ENCODE measurements around the gene LRATD1.

DNA sequence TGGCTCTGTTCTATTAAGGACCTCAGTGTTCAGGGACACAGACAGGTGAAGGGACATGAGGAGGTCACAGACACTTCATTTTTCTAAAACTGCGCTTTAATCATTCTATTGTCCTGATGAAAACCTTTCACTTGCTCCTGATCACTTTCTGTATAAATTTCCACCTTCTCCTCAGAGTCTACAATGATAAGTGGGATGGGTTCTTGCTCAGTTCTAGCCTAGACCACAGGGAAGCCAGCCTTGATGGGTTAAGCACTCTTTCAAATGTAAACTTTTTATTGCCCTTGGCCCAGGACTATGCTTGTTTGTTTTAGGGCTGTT lies 59.5 kb downstream of the TRIB2 start:
- PRO-cap, 2 experiments, result no peak in any of the 2 experiments
- RAMPAGE, long total RNA, 4 experiments, result no peak in any of the 4 experiments

GRCh38 chr2:12824994-12825619 lies 108.4 kb downstream of the TRIB2 start:
- PRO-cap, 2 experiments, result peak in 1 of 2 experiments; most common plus-strand start chr2:12825391 (in 1); most common minus-strand start chr2:12825170 (in 1)
- RAMPAGE, long total RNA, 4 experiments, result no peak in any of the 4 experiments

DNA sequence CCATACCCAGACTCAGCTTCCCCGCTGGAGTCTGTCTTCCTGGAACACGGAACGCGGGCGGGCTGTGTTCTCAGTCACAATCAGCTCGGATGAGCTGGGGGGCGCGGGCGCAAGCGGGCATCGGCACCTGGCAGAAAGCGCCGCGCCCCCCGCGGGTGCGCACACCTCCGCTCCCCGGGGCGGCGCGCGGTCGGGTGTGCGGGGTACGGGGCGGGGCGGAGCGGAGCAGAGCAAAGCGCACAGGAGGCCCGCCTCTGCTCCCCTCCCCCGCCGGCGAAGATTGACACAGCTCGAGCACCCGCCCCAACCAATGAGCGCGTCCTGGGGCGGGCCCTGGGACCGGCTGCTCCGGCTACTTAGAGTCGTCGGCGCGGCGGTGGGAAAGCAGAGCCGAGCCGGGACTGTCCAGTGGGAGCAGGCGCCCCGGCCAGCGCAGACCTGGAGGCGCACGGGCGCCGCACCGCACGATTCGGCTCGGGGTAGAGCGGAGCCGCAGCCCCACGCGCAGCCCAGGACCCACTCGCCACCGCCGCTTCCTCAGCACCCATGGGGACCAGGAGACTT lies at the start of gene LRATD1:
TSS of gene LRATD1 (plus strand) at position 382 of the 564 bp plus-strand sequence.
- PRO-cap, 2 experiments, result peak in 2 of 2 experiments; most common plus-strand start position 387 of the sequence (in 2); most common minus-strand start position 198 of the sequence (in 1)
- RAMPAGE, long total RNA, 4 experiments, result start-site peak on the plus strand in 4 of 4 experiments, centred at positions 375 to 386 of the sequence, 27 to 230 reads per replicate

DNA sequence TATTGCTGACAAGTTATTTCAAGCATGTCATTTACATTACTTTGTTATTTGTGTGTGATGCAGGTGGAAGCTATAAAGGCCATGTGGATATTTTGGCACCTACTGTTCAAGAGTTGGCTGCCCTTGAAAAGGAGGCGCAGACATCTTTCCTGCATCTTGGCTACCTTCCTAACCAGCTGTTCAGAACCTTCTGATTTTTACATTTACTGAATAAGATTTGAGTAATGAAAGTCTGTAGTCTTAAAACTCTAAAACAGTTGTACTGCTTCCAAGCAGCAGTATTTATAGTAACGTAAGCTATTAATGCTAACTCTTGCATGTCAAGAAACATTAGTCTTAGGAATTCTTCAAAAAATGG lies 39.0 kb downstream of the DDX1 start:
- PRO-cap, 2 experiments, result no peak in any of the 2 experiments
- RAMPAGE, long total RNA, 4 experiments, result no peak in any of the 4 experiments

- PRO-cap, 2 experiments, result no peak in any of the 2 experiments
- RAMPAGE, long total RNA, 4 experiments, result no peak in any of the 4 experiments
These were observed 304.7 kb downstream of the MYCN start for GRCh38 chr2:16244959-16245488.

DNA sequence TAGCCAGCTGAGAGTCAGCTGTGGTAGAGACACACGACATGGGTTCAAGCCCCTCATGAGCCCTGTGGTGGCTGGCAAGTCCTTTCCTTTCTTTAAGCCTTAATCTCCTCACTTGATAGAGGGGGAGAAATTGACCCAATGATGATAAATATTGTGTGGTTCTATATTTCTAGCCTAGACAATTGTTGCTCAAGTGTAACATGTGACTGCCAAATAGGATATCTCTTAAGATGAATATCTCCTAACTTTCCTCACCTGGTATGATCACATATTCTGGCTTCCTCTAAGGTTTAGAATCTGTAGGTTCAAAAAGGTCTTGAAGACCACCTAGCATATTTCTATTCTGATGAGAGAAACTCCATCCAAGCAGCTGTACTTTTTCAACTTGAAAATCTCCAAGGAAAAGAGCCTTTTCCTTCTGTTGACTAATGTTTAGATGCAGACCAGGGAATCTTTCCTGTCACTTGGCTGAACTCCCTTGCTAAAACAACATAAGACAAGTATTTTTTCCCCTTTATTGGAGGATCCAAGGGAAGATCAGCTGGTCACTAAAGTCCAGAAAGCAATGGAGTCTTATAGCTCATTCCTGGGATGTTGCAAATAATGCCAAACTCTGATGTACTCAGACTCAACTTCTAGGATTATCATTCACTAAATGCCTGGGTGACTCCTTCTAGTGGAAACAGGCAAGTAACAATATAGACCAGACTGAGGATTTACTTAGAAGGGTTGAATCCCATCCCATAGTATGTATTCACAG lies 114.8 kb downstream of the CYRIA start:
- PRO-cap, 2 experiments, result no peak in any of the 2 experiments
- RAMPAGE, long total RNA, 4 experiments, result no peak in any of the 4 experiments

DNA sequence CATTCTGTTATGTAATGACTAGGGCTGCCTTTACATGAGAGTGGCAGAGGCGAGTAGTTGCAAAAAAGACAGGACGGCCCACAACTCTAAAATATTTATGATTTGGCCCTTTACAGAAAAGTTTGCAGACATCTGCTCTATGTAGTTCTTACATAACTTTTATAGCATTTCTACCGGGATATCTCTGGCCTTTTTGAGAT lies 102.9 kb downstream of the CYRIA start:
- PRO-cap, 2 experiments, result no peak in any of the 2 experiments
- RAMPAGE, long total RNA, 4 experiments, result no peak in any of the 4 experiments

- PRO-cap, 2 experiments, result no peak in any of the 2 experiments
- RAMPAGE, long total RNA, 4 experiments, result no peak in any of the 4 experiments
These were observed 3.1 kb downstream of the CYRIA start for GRCh38 chr2:16662474-16662960.

- PRO-cap, 2 experiments, result no peak in any of the 2 experiments
- RAMPAGE, long total RNA, 4 experiments, result no peak in any of the 4 experiments
These were observed 47.3 kb upstream of the CYRIA start for GRCh38 chr2:16712904-16713440.

- PRO-cap, 2 experiments, result no peak in any of the 2 experiments
- RAMPAGE, long total RNA, 4 experiments, result no peak in any of the 4 experiments
These were observed 97.7 kb upstream of the CYRIA start for GRCh38 chr2:16763309-16763749.

DNA sequence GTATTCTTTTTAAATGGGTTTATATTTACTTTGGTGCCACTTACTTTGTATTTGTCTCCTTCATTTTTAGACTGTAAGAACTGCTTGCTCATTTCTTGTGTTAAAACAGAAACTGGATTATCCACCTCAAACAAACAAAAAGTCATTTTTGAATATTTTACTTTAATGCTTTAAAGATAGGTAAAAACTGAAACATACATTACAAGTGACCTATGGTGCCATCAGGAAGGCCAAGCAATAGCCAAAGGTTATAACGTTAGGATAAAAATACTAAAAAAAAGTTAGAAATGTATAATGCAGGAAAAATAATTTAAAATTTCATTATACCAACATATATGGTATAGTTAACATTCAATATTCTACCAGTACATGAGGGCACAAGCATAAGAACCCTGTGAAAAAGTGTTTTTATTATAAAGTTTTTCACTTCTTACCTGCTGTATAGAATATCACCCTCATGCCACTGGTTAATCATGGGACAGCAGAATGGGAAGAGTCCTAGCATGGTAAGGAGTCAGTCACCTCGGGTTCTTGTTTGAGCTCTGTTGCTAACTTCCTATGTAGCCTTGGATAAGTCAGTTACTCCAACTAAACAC lies 27.2 kb downstream of the SMC6 start:
- PRO-cap, 2 experiments, result no peak in any of the 2 experiments
- RAMPAGE, long total RNA, 4 experiments, result no peak in any of the 4 experiments

GRCh38 chr2:17738124-17738494 lies 15.5 kb downstream of the SMC6 start:
- PRO-cap, 2 experiments, result no peak in any of the 2 experiments
- RAMPAGE, long total RNA, 4 experiments, result no peak in any of the 4 experiments

DNA sequence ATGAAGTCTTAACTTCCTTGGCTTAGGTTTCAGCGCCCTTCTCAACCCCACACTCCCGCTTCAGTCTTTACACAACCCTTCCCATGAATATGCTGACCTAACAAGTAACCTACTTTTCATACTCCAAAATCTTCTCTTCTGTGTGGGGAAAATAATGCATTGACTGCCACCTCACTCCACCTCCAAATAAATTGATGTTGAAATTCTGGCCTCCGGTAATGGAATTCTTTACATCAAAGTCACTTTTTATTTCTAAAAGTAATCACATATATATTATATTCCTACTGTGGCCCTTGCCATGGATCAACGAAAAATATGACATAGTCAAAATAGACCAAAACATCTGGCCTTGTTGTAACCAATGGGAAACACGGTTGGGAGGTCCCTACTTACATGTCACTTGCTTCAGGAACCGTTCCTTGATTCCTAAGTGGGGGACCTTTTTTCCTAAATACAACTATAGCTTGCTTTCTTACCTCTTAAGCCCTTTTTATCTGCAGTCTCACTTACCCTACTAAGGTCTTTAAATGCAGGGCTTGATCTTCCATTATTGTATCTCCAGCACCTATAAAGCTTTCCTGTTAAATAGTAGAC lies 1.0 kb downstream of the GEN1 start:
- PRO-cap, 2 experiments, result no peak in any of the 2 experiments
- RAMPAGE, long total RNA, 4 experiments, result no peak in any of the 4 experiments

DNA sequence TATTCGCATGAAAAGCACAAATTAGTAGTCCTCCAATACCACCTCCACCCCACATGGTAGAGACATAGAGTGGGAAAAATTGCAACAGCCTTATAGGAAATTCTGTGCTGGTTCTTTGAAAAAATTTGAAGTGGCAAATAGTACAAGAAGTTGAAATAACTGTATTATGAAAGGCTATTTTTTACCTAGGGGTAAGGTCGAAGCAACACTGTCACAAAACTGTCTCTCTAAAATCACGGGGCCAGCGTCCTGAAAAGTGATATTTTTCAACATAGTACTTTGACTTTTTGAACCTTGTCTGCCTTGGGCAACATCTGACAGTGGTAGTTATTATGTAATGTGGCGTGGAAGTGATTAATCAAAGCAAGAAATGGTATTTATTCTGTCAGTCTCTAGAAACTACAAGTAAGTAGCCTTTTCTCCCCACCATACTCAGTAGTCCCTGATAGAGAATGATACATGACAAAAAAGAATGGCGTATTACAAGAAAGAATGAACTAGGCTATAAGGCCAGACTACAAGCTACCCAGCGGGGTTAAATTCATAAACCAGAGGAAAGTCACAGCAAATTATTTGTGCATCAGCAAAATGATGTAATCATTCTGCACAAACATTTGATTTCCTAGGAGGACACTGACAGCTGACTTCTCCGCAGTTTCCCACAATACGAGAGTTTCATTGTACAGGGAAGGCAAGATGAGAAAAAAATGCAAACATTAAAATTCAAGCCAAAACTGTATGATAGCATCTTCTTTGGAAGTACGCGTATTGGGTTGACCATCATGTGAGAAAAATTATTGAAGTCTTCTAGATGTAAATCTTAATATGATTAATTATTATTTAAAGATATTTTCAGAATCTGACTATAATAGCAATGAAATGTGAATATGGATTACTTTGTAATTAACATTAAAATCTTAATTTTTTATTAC lies 9.9 kb downstream of the GEN1 start:
- PRO-cap, 2 experiments, result no peak in any of the 2 experiments
- RAMPAGE, long total RNA, 4 experiments, result no peak in any of the 4 experiments

- PRO-cap, 2 experiments, result no peak in any of the 2 experiments
- RAMPAGE, long total RNA, 4 experiments, result no peak in any of the 4 experiments
These were observed 262.8 kb downstream of the RDH14 start for GRCh38 chr2:18297596-18298056.

- PRO-cap, 2 experiments, result no peak in any of the 2 experiments
- RAMPAGE, long total RNA, 4 experiments, result no peak in any of the 4 experiments
These were observed 343.5 kb upstream of the NT5C1B start for GRCh38 chr2:18932850-18933242.

DNA sequence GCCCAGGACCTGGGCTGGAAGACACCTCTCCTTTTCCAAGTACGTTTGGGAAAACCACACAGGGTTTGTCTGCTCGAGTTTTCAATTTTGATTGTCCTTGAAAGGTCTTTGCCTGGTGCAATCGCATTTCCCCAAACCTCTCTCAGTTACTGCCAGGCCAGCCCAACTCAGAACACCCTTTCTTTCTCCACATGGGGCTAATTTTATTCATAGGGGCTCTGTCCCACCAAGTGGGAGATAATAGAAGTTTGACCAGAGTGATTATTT lies 272.1 kb downstream of the OSR1 start:
- PRO-cap, 2 experiments, result no peak in any of the 2 experiments
- RAMPAGE, long total RNA, 4 experiments, result no peak in any of the 4 experiments

- PRO-cap, 2 experiments, result no peak in any of the 2 experiments
- RAMPAGE, long total RNA, 4 experiments, result no peak in any of the 4 experiments
These were observed 217.7 kb downstream of the OSR1 start for GRCh38 chr2:19140654-19141131.

DNA sequence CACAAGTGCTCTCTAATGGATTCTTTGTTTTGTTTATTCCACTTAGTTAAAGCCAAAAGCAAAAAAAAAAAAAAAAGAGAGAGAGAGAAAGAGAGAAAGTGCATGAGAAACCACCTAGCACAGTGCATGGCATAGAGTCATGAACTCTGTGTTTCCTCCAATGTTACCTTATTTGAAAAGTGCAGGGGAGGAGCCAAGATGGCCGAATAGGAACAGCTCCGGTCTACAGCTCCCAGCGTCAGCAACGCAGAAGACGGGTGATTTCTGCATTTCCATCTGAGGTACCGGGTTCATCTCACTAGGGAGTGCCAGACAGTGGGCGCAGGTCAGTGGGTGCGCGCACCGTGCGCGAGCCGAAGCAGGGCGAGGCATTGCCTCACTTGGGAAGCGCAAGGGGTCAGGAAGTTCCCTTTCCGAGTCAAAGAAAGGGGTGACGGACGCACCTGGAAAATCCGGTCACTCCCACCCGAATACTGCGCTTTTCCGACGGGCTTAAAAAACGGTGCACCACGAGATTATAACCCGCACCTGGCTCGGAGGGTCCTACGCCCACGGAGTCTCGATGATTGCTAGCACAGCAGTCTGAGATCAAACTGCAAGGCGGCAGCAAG lies 52.7 kb downstream of the OSR1 start:
- PRO-cap, 2 experiments, result no peak in any of the 2 experiments
- RAMPAGE, long total RNA, 4 experiments, result no peak in any of the 4 experiments

GRCh38 chr2:19356572-19356973 lies 1.9 kb downstream of the OSR1 start:
- PRO-cap, 2 experiments, result no peak in any of the 2 experiments
- RAMPAGE, long total RNA, 4 experiments, result no peak in any of the 4 experiments

All from upper lobe of left lung (tissue), 5 donors.